ENCODE measurements around a stretch of chr16.

GRCh38 chr16:16124487-16125138, 98.7 kb downstream of the ABCC6 start:
- PRO-cap: no peak

DNA sequence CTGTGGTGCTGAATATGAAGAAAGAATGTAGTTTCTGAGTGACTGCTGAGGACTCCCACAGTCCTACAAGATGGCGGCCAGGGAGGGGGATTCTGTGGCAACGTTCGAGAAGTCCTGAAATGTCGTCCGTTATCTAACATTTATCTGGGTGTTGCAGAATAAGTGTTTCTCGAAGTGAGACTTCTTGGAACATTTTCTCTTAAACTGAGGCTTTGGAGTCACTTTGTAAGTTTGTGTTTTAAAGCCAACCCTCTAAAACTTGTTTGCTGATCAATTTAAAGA, 530.4 kb downstream of the XYLT1 start:
- PRO-cap: no peak

DNA sequence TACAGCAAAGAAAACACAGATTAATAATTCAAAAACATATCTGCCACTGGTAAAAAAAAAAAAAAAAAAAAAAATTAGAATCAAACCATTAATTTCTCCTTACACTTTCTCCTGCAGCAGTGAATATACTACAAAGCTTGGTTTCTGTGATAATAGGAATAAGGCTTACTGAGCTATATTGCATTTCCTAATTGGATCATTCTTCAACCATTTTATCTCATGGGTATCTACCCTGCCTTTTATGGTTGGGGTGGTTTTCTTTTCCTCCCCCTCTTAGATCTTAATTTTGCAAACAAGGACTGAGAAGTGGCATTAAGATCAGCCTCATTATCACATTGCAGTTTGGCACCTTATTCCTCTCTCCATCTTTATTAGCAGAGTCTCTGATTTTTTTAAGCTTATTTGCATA, 439.0 kb downstream of the XYLT1 start:
- PRO-cap: no peak

GRCh38 chr16:17258907-17259663, 211.7 kb downstream of the XYLT1 start:
- PRO-cap: no peak

DNA sequence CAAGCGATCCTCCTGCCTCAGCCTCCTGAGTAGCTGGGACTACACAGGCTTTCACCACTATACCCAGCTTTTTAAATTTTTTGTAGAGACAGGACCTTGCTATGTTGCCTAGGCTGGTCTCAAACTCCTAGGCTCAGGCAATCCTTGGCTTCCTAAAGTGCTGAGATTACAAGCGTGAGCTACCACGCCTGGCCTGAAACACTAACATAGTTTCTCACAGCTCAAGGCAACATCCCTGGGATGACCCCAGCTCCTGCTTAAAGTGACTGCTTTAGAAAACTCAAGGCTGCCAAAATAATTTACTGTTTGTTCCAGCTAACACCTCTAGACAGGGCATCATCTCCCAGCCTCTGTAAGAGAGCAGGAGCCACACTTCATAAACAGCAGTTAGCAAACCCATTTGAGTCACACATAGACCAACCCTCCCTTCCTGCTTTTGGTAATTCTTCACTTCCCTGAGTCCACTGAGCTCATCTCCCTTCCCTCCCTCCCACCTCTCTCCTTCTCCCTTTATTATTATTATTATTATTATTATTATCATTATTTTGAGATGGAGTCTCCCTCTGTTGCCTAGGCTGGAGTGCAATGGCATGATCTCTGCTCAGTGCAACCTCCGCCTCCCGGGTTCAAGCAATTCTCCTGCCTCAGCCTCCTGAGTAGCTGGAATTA, 201.3 kb downstream of the XYLT1 start:
- PRO-cap: no peak

GRCh38 chr16:17302985-17303422, 167.8 kb downstream of the XYLT1 start:
- PRO-cap: no peak

- PRO-cap: no peak
Measured at GRCh38 chr16:17333979-17334573, 136.7 kb downstream of the XYLT1 start.

GRCh38 chr16:17375302-17376154, 95.2 kb downstream of the XYLT1 start:
- PRO-cap: no peak

DNA sequence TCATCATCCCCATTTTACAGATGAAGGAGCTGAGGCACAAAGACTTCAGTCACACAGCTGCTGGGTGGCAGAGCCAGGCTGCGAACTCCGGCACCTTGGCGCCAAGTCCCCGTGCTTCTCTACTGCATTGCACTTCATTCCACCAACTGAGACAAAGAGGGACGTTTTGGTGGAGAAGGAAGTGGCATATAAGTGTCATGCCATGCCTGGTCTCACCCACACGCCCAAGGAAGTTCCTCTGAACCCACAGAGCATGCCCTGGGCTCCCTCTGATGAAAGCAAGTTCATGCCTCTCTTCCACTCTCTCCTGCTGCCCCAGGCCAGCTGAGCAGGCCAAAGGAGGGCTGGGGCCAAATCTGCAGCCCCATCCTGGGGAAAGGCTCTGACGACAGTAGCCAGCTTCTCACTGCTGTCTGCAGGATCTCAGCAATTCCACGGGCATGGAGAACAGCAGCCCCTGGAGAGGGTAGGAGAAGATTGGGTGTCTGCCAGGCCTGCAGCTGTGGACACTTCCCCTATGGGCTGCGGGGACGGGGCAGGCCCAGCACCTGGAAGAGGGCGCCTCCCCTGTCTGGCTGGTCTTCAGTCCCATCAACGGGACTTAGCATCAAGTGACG, 21.8 kb downstream of the XYLT1 start:
- PRO-cap: no peak

GRCh38 chr16:17459507-17460805, 10.8 kb downstream of the XYLT1 start:
- PRO-cap: no peak

DNA sequence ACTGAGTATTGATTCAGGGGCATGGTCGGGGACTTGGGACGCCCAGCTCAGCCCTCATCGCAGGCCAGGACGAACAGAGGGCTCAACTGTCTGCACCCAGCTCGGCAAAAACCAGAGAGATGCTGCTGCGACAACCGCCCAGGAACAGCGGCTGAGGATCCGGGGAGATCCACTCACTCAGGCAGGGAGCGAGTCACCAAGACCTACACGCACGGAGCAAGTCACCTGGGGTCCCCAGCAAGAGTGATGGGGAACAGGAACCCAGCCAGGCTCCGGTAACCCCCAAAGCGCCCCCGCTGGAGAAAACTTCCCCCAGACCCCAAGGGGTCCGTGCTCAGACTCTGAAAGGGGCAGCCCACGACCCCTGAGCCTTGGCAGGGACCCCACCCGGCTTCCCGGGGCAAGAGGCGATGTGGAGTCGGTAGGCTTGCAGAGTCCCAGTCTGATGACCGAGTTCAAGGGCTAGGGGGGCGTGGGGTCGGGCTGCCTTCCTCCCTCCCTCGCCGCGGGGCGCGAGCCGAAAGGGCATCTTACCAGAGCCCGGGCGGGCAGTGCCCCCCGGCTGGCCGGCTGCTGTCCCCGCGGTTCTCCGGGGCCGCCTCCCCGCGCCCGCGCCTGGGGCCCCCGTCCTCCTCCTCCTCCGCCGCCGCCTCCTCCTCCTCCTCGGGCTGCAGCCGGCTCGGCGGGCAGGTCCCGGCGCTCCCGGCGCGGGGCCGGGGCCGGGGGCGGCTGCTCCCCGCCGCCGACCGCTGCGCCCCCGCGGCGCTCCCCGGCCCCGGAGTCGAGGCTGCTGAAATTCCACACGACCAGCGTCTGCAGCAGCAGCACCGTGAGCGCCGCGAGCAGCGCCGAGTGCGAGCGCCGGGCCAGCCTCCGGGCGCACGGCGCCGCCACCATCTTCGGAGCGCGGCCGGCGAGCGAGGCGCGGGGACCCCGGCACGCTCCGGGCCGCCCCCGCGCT, 580 bp downstream of the XYLT1 start:
- PRO-cap: bidirectional peak, plus-strand start at position 536 of the sequence, minus-strand start at position 437 of the sequence; bidirectional peak, plus-strand start at position 896 of the sequence, minus-strand start at position 766 of the sequence

DNA sequence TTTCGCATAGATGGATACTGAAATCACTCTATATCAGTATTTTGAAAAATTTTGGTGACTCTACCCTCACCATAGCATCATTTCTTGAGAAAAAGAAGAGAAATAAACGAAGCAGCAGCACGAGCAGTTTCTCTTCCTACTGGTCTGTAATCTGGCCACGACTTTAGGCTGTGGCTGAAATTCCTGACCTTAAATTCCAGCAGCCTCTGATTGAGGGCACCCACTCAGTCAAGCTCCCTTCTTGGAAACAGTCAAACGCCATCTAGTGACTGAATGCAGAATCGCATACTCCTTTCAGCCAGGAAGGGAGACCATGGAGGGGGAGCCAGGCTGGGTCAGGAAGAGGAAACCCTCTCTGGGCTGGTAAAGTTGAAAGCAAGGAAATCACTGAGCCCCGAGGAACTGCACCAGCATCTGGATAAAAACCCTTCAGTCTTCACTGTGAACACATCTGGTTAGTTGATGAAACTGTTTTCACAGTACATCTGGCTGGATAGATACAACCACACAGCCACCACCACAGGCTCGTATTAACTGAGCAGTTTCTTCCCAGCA, 108.5 kb upstream of the XYLT1 start:
- PRO-cap: no peak

DNA sequence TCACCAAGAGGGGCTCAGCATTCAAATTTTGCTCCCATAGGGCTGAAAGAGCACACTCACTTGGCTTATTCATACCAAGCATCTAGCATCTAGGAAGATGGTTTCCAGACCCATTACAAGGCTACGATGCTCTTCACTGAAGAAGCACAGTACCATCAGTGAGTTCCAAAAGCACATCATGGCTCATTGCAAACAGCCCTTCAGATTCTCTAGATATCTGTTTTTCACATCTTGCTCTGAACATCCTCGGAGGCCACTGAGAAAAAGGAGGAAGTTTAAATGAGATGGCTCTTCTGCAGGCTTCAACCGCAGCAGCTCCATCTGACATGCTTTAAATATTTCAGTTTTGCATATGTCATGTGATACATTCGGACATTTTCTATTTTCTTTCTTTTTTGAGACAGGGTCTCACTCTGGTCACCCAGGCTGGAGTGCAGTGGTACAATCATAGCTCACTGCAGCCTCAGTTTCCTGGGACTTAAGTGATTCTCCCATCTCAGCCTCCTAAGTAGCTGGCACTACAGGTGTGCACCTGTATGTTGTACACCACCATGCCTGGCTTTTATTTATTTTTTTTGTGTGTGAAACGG, 396.8 kb downstream of the NPIPA8 start:
- PRO-cap: no peak

DNA sequence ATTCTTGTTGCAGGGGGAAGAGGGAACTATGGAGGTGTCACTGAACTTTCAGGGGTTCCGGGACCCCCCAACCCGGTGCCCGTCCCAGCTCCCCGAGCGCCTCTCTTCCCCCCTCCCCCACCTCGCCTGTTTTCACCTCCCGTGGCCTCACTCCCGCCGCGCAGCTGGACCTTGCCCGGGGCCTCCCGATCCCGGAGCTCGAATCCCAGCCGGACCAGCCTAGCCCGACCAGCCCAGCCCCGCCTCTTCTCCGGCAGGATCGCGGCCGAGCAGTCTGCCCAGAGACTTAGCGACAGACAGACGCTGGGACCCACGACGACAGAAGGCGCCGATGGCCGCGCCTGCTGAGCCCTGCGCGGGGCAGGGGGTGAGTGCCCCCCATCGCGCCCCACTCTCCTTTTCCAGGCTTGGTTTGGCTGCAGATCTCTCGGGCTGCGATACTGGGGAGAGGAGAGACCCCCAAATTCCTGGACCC, 9.1 kb upstream of the NOMO2 start:
- PRO-cap: no peak

- PRO-cap: no peak
Measured at GRCh38 chr16:18995671-18996426, 12.1 kb downstream of the TMC7 start.

DNA sequence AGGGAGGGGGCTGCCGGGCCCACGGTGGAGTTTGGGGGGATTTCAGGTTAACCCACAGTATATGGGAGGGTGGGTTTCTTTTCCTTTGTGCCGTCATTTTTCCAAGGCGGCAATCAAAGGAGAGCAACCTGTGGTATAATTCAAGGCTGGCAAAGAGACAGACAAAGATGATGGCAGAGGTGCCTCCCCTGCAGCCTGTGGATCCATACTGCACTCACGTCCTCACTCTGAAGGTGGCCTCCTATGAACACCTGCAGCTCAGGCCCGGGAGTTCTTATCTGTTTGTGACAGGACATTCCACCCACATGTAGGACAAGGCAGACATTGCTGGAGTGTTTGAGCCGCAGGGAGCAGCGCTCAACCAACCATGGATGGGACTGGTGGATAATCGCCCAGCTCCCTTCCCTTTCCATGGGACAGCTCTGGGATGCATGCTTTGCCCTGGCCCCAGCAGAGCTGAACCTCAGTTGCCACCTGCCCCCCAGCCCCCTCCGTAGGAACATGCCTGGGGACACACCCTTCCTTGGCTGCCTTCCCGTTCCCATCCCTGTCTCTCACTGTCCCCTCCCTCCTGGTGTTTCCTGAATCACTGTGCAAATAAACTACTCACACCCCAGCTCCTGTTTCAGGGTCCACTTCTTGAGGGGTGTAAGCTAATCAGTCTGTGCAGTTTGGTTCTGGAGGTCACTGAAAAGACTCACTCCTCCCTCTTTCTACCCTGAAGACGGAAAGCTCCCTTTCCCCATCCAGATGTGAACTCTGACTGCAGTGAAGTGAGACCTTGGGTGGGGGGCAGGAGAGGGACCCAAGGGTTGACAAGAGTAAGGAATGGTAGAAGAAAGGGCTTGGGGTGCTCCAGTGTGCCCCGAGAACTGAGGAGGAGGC, 22.2 kb downstream of the ITPRIPL2 start:
- PRO-cap: no peak

DNA sequence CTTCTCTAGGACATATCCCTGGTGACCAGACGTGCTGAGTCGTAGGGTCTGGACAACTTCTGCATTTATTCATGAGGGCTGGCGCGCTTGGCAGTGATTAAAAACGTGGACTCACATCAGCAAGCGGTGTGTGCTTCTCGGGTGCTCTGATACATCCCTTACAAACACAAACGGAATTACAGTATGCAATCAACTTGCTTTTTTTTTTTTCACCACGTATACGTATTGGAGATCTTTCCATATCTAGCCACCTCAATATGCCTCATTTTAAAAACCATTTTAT, 23.2 kb downstream of the ITPRIPL2 start:
- PRO-cap: no peak

DNA sequence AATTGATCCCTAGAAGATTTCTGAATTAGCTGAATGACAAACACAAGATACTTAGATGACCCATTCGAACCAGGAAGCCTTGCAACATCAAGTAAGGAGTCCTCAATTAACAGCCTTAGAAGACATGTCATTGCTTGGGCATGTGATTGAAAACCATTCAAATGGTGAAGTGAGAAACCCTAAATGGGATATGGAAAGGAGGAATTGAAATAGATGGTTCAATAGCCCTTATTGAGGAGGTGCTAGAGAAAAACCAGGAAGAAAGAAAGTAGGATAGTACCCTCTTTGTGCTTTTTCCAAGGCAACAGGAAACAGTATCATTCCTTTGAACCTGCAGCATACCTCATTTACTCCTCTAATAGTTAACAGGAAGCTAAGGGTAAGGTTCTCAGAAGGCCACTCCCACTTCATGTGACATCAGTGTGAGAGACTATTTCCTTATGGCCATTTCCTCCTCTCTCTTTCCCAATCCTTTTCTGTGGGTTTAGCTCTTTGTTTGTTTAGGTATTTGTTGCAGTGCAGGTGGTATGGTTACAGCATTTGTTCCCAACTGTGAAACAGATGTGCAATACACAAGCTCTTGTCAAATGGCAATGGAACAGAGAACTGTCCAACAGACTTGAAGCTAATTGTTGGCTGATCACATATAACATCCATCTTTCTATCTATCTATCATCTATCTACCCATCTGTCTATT, 14.6 kb downstream of the TMC5 start:
- PRO-cap: no peak

DNA sequence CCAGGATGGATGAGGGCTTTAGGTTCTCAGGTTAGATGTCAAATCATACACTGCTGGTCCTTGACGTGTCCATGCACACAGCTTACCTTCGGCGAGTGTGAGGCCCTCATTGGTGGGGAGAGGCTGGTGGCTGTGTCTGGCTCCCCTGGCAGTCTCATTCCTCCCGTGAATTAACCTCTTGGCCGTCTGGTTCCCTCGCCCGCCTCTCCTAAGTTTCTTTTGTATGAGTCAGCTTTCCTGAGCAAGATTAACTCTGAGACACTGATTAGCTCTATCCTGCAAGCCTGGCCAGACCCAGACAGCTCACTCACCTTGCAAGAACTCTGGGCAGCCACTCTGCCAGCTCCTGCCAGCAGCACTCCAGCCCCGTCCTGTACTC, 39.8 kb downstream of the VPS35L start:
- PRO-cap: no peak

DNA sequence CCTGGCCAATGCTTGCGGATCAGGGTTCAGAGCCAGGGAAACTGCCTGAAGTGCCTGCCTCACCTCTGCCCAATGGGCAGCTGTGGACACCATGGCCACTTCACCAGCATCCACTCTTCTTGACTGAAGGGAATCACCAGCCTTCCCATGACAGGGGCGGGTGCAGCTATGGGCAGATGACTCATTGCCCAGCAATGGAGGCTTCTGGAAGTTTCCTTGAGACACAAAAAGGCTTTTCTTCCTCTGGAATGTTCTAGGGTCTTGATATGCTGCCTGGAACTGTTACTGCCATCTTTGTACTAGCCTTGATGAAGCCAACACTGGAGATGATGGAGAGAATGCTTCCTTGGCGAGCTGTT, 13.2 kb downstream of the KNOP1 start:
- PRO-cap: no peak

Data from penis (tissue), 1 donor.